ENCODE measurements around a stretch of chr10.

DNA sequence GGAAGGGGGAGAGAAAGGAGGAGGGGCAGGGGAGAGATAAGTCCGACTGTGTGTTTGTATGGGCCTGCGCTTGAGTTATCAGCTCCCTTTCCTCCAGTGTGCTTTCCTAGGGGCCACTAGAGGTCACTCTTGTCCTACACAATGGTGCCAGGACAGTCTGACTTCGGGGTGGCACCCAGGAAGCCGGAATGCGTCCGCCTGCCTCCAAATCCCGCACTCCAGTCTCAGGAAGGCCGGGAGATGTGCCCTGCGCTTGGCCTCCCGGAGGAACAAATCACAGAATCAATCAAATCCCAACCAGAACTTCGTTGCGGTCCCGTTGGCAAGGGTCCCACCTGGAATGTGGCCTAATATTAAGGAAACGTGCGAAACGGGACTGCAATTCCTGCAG lies 20.8 kb upstream of the HPS1 start:
- RAMPAGE, long total RNA, result no peak
- RRBS, result 4% methylated on average over 6 of the region's 16 CpGs

DNA sequence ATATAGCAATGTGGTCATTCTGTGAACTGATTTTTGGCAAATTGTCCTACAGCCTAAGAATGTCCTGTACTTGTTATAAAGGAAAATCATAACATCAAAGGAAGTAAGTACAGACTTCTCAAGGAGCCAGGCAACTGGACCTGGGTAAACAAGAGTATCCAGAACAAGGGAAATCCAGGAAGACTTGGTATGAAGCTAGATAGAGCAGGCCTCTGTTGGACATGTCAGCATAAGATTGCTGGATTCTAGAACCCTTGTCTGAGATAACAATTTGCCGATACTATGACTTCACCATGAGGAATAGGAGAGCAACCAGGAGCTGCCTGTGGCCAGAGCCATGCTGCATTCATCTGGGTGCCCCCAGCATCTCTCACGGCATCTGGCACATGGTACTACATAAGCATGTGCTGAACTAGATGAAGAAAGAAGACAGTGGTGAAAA lies 19.7 kb downstream of the GOT1 start:
- RAMPAGE, long total RNA, result no peak
- RRBS, result no CpG with 5 or more reads among the region's 2 CpGs

DNA sequence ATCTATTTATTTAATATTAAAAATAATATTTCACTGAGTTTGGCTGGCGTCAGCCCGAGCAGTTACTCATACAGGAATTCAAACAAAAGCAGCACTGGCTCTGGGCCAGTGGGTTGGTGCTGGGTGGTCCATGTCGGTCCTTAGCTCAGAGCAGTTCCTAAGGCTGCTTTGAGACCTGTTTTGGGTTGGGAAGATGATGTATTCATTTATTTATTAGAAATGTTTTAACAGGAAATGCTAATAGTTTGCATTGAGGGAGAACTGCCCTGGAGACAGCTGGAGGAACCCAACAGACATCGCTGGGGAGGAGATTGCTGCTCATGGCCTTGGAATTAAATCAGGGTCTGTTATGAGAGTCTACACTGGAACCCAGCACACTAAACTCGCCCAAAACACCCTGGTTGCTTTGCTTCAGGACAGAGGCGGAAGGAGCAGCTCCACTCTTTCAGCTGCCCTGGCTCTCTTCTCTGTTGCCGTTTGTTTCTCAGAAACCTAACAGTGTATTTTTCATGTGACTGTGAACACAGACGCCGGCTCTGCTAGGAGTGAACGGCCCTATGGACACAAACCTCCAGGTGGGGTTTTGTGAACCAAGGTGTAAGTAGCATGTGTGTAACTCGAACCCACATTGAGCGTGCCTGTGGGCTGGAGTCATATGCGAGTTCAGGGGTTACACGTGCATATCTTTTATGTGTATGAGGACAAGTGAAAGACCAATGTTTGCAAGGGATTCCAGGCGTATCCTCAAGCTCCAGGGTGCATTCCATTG lies 36.5 kb upstream of the GOT1 start:
- RAMPAGE, long total RNA, result no peak
- RRBS, result no CpG with 5 or more reads among the region's 15 CpGs

DNA sequence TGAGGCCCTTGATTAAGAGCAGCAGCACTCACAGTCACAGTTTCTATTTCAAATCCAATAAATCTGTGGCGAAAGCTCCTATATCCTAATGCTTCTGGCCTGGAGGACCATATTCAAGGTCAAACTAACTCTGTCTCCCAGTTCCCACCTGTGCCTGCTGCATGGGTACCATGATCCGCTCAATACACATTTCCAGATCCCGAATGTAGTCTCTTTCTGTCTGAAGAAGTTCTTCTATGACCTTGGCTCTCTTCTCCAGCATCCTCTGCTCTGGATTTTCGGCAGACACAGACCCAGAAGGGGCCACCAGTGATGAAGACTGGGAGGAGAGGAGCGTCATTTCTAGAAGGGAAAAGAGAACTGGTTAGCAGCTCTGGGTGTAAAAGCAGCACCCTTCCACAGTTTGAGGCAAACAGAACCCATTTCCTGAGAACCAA lies 100.9 kb downstream of the DNMBP start:
- RAMPAGE, long total RNA, result no peak
- RRBS, result no CpG with 5 or more reads among the region's 5 CpGs

DNA sequence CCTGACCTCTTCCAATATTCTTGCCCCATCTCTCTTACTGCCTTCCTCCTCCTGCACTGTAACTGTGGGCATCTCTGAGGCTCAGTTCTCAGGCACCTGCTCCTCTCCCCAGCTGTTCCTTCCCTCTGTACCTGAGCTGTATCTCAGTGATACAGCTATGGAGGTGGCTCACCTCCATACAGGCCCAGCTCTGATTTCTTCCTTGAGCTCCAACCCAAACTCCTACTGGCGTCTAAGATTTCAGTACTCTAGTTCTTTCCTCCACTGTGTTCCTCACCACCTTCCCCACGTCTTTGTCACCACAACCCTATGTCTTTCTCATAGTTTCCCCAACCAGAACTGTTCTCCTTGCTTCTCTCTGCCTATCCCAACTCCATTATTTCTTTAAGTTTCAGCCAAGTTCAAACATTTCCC lies 86.3 kb downstream of the DNMBP start:
- RAMPAGE, long total RNA, result no peak
- RRBS, result no CpG with 5 or more reads among the region's 2 CpGs

- RAMPAGE, long total RNA, result no peak
- RRBS, result no CpG with 5 or more reads among the region's 10 CpGs
Observed at GRCh38 chr10:100010374-100010846, 663 bp upstream of the DNMBP start.

GRCh38 chr10:100339215-100339764 lies 7.7 kb upstream of the SCD start:
- RAMPAGE, long total RNA, result no peak
- RRBS, result no CpG with 5 or more reads among the region's 6 CpGs

DNA sequence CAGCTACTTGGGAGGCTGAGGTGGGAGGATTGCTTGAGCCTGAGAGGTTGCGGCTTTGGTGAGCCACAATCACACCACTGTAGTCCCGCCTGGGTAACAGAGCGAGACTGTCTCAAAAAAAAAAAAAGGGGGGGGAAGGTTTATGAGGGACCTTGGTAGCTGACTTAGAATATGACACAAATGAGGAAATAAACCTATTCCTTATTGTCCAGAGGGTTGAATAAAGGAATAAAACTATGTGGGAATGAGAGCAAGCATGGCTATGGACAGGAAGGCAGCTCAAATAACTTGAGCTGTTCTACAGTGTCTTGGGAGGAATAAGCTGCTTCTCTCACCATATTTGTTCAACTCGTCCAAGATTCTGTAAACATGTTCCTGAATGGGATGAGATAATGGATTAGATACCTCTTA lies 30.9 kb downstream of the SCD start:
- RAMPAGE, long total RNA, result no peak
- RRBS, result no CpG with 5 or more reads among the region's 4 CpGs

DNA sequence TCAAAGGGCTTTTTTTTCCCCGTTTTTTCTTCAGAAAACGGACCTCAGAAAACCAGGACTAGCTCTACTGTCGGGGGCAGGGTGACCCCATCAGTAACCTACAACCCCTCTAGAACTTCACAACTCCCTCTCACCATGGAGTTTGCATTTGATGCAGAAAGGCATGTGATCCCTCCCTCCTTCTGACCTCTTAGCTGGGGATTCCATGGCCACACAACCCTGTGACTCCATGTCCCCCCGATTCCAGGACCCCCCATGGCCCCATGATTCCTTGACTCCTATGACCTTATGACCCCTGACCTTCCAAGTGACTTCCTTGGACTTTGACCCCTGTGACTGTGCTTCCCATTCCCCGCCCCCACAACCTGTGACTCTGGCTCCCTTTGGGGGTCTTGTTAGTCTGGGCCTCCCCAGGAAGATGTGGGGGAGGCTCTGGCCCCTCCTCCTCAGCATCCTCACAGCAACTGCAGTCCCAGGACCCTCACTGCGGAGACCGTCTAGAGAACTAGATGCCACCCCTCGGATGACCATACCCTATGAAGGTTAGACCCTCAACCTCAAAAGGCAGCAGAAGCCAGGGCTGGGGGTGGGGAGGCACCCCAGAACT lies 3.3 kb downstream of the SEMA4G start:
- RAMPAGE, long total RNA, result no peak
- RRBS, result no CpG with 5 or more reads among the region's 8 CpGs

DNA sequence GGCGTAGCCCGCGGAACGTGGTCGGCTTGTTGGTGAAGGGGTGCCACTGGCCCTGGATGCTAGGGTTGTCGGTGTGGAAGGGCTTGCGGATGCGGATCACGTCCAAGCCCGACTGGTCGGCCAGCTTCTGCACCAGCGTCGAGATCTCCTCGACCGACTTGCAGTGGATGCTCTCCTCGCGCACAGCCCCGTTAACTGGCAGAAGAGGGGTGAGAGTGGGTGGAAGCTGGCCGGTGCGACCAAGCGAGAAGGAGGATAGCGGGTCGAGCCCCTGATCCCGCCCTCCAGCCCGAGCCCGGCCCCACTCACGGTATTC lies 558 bp downstream of the MRPL43 start:
- RAMPAGE, long total RNA, result no peak
- RRBS, result 2% methylated on average over 8 of the region's 27 CpGs

DNA sequence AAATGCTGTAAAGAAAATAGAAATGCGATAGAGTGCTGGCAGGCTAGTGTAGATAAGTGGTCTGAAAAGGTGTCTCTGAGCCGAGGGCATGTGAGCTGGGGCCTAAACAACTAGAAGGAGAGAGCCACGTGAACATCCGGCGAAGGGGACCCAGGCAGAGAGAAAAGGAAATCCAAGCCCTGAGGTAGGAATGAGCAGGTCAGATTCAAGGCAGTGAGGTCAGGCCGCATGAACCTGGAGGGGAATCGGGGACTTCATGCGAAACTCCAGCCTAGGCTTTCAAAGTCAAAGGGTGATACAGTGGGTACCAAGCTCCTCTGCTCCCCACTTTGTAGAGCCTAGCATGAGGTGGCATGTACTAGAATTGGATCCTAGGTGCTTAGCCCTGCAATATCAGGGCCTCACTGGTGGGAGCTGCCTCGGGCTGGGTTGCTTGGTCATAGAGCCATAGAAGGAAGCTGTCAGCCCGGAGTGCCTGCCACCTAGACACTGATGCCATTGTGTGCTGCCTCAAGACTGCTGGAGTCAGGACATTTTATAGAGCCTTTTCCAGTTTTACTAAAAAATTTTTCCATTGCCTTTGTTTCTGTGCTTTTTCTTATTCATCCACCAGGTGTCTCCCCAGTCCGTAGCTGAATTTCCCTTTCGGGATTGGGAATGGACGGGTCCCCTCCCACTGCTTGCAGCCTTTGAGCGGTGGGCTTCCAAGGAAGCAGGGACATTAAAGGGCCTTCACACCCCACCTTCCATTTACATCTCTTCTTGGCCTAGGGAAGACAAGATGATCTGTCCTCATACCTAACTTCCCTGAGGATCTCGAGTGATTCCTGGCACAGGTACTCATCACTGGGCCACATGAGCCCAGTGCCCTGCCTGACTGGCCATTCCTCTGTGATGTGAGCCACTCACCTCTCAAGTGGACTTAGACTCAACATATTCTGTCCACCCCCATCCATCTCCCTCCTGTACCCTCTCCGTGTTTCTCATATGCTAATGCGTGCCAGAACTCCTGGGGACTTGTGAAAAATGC lies 5.5 kb upstream of the LZTS2 start:
- RAMPAGE, long total RNA, result no peak
- RRBS, result no CpG with 5 or more reads among the region's 17 CpGs

DNA sequence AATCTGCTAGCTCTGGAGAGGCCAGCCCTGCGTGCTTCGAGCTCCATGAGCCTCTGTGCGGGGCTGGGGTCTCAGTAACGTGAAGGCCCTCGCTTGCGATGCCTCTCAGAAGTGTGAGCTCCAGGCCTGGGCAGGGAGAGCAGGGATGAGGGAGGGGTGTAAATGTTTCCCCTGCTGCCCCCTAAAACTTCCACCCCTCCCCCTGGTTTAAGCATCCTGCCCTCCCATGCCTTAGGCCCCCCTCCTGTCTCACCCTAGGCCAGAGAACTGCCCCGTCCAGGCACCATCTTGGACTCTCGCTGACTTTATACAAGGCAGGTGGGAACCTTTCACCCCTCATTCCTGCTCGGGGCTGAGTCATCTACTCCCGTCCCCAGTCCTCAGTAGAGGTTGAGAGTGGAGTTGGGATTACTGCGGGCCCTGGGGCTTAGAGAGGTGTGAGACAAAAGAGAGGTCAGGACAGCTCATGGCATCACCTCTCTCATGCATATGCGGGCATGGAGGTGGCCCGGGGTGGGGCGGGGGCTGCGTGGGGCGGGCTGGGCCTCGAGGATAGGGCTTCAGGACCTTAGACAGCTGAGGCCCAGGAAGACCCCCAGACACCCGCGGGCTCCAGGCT lies 561 bp downstream of the PDZD7 start:
- RAMPAGE, long total RNA, result no peak
- RRBS, result 4% methylated on average over 2 of the region's 19 CpGs

DNA sequence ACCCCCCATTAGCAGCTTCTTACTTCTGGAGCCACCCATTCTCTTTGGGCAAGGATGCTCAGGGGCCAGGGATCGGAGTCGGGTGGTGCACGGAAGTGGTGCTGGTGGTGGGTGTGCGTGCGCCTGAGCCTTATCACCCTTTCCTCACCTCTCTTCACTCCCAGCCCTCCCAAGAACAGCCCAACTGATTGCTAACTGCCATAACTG lies 286 bp downstream of the KAZALD1 start:
- RAMPAGE, long total RNA, result no peak
- RRBS, result no CpG with 5 or more reads among the region's 5 CpGs

DNA sequence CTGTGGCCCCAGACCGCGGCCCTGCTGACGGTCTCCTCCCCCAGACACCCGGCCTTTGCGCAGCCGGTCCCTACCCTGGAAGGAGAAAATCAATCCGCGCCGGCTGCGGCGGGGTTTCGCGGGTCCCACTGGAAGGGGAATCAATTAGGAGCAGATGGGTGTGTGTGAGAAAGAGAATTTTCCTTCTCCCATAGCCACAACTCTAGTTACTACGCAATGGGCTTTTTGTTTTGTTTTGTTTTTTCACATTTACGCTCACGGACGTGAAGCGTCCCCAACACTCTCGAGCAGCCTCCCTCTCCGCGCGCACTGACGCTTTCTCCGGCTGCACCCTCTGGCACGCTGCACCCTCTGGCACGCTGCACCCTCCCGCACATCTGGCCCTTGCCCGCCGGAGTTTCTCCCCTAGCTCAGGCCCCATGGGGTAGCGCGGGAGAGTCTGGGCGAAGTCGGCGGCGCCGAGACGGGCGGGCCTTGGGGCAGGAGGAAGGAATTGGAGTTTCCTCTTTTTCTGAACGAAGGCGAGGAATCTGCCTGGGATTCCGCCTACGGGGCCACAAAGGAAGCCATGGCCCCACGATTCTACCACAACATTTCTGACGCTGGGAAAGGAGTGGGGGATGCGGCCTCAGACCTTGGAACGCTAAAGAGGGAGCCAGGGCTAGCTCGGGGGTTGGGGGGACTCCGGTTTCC lies 3.9 kb downstream of the TLX1 start:
- RAMPAGE, long total RNA, result no peak
- RRBS, result 5% methylated on average over 9 of the region's 48 CpGs

DNA sequence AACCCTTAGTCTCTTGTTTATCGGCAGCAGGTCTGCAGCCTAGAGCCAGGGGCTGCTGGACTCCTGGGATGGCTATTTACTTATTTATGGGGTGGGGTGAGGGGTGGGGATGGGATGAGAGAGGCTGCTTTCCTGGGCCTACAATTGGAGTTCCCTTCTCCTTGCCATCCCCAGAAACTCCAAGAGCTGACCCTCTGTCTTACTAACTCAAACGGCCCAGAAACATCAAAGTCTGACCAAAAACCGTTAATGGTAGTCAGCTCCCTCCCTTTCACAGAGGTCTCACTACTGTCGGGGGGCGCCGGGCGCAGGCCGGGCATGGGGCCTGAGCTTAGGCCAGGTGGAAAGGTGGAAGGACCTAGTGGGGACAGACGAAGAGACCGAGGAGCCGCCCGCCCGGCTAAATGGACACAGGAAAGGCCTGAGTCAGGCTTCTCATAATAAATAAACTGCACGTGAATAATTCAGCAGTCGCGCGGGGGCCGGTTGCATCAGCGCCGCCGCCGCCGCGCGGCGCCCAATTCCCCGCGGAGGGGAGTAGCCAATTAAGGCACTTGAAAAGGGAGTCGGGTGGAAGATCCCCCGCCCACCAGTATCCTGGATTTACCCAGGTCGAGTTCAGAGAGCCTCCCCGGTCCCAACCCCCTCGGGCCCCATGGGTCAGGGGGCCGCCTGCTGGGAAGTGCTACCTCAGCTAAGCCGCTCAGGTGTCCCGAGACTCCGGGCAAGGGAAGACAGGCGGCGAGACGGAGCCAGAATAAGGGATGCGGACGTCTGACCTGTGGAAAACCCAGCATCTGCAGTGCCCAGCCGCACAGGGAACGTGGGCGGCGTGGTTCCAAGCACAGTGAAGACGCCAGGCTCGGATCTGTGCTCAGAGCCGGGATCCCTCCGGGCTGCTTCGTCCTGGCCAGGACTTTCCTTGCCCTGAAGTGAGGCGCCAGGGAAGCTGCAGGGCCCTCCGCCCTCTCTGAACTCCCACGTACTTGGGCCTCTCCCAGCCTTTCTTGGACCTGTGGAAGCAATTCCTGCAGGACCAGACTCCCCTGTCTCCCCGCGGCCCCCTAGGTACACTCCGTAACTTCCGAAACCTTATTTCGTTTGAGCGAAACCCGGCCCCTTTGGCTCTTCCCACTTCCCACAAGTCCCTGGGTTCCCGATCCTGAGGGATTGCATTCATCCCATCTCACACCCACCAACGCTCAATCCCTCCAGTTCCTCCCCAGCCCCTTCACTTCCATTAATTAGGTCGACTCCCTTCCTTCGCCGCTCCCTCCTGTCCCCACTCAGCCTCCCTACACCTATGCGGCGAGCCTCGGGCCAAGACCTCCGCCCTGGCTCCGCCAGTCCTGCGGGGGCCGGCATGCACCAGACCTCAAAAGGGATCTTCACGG lies 7.2 kb upstream of the LBX1 start:
- RAMPAGE, long total RNA, result no peak
- RRBS, result 5% methylated on average over 16 of the region's 74 CpGs

DNA sequence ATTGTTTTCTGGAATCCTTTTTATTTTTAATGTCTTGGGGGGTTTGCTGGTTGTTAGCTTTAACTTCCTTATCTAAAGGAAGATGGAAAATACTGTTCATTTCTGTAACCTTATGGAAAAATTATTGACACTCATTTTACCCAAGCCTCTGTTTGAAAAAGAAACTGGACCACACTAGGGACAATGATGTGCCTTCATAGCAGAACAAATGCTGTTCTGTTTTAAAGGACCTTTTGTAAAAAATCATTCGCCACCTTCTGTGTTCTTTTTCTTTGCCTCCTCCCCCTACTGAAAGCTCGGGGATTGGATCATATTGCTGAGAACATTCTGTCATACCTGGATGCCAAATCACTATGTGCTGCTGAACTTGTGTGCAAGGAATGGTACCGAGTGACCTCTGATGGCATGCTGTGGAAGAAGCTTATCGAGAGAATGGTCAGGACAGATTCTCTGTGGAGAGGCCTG lies 62.3 kb downstream of the POLL start:
- RAMPAGE, long total RNA, result no peak
- RRBS, result no CpG with 5 or more reads among the region's 4 CpGs

- RAMPAGE, long total RNA, result no peak
- RRBS, result no CpG with 5 or more reads among the region's 5 CpGs
Observed at GRCh38 chr10:101575751-101576355, 12.2 kb downstream of the POLL start.

DNA sequence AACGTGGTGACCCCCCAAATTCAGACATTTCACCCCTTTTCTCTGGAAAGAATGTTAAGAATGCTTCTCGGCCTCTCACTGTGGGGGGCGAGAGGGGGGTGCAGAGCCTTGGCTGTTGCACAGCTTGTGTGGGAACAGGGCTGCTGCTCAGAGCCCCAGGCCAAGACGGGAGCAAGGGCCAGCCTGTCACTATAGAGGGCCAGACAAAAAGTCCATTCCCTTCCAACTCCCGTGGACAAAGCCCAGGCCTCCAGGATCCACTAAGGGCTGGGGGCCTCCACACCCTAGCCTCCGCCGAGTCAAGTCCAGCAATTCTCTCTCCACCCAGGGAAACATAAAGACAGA lies 26.9 kb downstream of the DPCD start:
- RAMPAGE, long total RNA, result no peak
- RRBS, result no CpG with 5 or more reads among the region's 7 CpGs

DNA sequence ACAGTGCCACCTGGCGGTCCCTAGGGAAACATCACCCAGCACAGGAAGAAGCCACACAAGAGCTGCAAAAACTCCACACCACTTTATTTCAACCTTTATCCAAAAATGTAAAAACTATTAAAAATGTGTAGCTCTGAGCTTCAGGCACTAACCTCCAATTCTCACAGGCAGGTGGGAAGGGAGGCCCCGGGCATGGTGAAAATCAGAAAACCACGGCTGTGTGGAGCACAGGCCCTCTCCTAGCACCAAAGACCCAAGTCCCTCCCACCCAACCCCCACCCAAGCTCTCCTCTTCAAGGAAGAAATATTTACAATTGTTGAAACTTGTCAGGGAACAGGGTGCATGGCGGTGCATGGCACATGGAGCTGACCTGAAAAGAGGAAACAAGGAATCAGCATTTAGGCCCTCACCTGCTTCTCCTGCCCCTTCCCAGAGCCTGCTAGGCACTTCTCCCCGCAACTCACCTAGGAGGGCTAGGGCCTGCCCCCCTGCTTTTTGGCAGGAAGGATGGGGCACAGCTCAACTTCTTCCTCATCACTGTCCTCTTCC lies 1.9 kb downstream of the NPM3 start:
- RAMPAGE, long total RNA, result no peak
- RRBS, result no CpG with 5 or more reads among the region's 5 CpGs

GRCh38 chr10:101781918-101782677 lies 1.1 kb downstream of the NPM3 start:
- RAMPAGE, long total RNA, result no peak
- RRBS, result no CpG with 5 or more reads among the region's 15 CpGs